ENCODE measurements around the genes ZNF326 and HFM1.

CAGE:
- cytosol, long polyA minus RNA: no peak
- cytosol, long polyA plus RNA: no peak
- long polyA plus RNA: no peak
- nucleus, long polyA minus RNA: no peak
- nucleus, long polyA plus RNA: no peak
Measured at GRCh38 chr1:89897950-89898575, 77.2 kb downstream of the LRRC8D start.

DNA sequence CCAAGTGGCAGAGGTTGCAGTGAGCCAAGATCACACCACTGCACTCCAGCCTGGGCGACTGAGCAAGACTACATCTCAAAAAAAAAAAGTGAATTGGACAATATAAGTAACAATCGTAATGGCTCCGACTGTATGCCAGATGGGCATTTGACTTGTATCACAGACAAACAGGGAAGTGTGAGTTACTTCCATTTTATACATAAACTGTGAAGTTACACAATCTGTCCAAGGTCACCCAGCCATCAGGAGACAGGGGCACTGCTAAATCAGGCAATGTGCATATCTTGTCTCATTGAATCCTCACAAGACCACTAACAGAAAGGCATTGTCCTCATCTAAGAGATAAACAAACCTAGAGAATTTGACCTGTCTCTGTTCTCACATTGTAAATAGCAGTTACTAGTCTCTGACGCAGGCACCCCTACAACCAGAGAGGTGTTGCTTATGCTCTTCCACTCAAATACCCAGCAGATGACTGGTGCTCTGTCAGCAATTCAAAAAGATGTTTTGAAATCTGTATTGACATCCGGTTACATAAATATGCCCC is 52.1 kb upstream of the ZNF326 start:
CAGE:
- cytosol, long polyA minus RNA: no peak
- cytosol, long polyA plus RNA: no peak
- long polyA plus RNA: no peak
- nucleus, long polyA minus RNA: no peak
- nucleus, long polyA plus RNA: no peak

DNA sequence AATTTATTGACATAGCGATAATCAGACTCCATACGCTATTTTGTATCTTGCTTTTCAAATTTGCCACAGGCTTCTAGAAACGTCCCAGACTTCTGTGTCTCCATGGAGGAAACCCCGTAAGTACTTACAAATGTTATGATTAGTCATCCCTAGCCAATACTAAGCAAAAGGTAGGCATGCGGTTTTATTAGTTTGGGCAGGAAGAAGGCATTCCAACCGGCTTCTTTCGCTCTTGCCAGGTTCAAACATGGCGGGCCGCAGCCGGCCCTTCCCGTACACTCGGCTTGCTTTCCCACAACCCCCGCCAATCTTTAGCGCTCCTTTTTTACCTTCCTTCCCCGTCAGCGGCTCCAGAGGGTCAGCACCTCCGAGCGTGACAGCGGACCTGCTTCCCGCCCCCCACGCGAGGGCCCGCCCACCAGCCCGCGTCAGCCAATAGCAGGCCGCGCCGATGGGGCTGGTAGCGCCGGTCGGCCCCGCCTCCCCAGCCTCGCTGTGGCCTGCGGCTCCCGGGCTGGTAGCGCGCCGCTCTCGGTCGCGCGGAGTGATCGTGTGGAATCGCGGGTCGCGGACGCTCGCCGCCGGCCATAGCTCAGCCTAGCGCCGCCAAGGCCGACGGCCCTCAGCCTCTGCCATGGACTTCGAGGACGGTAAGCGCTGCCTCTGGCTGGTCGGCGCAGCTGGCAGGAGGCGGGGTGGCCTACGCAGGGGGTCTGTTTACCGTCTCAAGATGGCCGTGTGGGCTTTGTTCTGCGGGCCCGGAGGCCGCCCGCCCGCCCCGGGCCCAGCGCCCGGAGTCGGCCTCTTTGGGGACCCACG is at the start of gene ZNF326:
ZNF326 (plus strand) TSS at position 487 of the 819 bp plus-strand sequence.
CAGE:
- cytosol, long polyA minus RNA: no peak
- cytosol, long polyA plus RNA: start-site peak on the plus strand centred at position 531 of the sequence, 29 bp wide, 68 and 53 reads in 2 replicates
- long polyA plus RNA: start-site peak on the plus strand centred at position 533 of the sequence, 51 bp wide, 247 and 222 reads in 2 replicates
- nucleus, long polyA minus RNA: no peak
- nucleus, long polyA plus RNA: start-site peak on the plus strand centred at position 532 of the sequence, 48 bp wide, 202 and 273 reads in 2 replicates

DNA sequence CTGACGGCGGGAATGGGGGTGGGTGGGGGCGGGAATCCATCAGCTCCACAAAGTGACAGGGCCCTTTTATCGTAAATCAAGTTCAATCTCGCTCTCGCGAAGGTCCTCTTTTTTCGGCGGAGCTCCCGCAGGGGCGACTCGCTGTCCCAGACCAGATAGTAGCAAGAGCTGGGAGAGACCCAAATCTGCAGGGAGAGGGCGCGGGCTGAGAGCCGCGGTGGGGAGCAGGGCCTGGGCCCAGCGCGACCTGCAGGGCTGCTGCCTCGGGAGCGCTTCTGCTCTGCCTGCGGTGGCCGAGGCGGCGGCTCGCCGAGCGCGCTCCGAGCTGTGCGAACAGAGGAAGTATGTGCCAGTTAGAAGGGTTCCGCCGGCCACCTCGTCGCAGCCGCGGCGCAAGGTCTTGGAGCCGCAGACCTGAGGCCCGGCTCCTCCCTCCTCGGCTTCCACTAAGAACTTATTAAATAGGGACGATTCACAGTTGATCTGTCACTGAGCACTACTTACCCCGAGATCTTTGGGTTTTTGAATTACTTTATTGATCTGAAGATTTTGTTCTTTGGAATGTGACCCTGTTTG is 10.2 kb downstream of the BARHL2 start:
CAGE:
- cytosol, long polyA minus RNA: no peak
- cytosol, long polyA plus RNA: no peak
- long polyA plus RNA: no peak
- nucleus, long polyA minus RNA: no peak
- nucleus, long polyA plus RNA: no peak

GRCh38 chr1:90926810-90927278 is 95.0 kb downstream of the ZNF644 start:
CAGE:
- cytosol, long polyA minus RNA: no peak
- cytosol, long polyA plus RNA: no peak
- long polyA plus RNA: no peak
- nucleus, long polyA minus RNA: no peak
- nucleus, long polyA plus RNA: no peak

DNA sequence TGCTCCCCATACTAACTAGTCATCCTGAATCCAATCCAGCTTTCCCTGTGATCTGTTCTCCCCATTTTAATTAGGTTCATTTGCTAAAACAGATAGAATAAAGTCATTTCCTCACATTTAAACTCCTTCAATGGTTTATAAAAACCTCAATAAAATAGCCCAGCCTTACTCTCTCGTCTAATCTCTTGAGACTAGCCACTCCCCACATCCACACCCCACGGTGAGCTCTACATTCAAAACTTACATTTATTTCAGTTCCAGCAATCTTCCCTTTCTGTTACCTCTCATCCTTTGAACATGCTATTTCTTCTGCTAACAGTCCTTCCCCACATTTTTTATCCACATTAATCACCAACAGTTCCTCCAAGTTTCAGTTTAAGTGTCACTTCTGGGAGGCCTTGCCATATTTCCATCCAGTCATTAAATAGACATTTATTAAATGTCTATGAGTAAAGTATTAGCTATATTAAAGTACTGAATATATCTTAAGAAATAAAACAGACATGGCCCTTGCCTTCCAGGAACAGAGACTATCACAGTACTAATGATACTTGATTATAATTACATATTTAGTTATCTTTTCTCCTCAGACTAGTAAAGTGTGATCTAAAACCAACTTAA is 47.0 kb downstream of the ZNF644 start:
CAGE:
- cytosol, long polyA minus RNA: no peak
- cytosol, long polyA plus RNA: no peak
- long polyA plus RNA: no peak
- nucleus, long polyA minus RNA: no peak
- nucleus, long polyA plus RNA: no peak

DNA sequence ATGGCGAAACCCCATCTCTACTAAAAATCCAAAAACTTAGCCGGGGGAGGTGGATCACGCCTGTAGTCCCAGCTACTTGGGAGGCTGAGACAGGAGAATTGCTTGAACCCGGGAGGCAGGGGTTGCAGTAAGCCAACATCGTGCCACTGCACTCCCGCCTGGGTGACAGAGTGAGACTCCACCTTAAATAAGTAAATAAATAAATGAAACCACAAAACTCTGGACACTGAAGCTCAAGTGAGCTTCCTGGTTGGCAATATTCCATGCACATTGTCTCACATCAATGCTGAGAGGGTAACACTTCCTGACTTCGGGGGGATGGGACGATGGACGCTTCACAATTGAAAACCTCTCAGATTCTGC is 69.9 kb upstream of the ZNF644 start:
CAGE:
- cytosol, long polyA minus RNA: no peak
- cytosol, long polyA plus RNA: no peak
- long polyA plus RNA: no peak
- nucleus, long polyA minus RNA: no peak
- nucleus, long polyA plus RNA: no peak

DNA sequence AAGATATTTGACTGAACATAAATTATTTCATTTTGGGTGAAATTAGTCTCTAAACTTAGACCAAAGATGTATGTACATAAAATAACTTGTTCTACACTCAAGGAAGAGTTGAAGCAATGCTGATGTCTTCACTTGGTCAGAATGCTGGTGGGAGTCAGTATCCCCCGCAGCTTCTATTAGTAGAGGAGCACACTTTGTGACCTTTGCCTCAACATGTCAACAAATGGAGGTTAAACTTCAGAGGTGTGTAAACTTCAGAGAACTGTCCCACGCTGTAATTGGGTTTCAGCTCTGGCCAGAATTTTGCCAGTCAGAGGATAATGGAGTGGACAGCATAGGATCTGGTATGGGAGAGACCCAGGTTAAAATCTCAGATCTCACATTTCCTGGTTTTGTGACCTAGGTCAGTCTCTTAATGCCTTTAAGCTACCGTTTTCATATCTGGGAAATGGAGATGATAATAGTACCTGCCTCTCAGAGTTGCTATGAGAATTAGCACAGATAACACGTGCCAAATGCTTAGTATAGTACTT is 107.6 kb upstream of the ZNF644 start:
CAGE:
- cytosol, long polyA minus RNA: no peak
- cytosol, long polyA plus RNA: no peak
- long polyA plus RNA: no peak
- nucleus, long polyA minus RNA: no peak
- nucleus, long polyA plus RNA: no peak

CAGE:
- cytosol, long polyA minus RNA: no peak
- cytosol, long polyA plus RNA: no peak
- long polyA plus RNA: no peak
- nucleus, long polyA minus RNA: no peak
- nucleus, long polyA plus RNA: no peak
Measured at GRCh38 chr1:91403941-91405141, at the start of gene HFM1. TSS of gene HFM1 (minus strand) at chr1:91404837.

CAGE:
- cytosol, long polyA minus RNA: no peak
- cytosol, long polyA plus RNA: no peak
- long polyA plus RNA: no peak
- nucleus, long polyA minus RNA: no peak
- nucleus, long polyA plus RNA: no peak
Measured at GRCh38 chr1:91604575-91605159, 104.0 kb downstream of the CDC7 start.

DNA sequence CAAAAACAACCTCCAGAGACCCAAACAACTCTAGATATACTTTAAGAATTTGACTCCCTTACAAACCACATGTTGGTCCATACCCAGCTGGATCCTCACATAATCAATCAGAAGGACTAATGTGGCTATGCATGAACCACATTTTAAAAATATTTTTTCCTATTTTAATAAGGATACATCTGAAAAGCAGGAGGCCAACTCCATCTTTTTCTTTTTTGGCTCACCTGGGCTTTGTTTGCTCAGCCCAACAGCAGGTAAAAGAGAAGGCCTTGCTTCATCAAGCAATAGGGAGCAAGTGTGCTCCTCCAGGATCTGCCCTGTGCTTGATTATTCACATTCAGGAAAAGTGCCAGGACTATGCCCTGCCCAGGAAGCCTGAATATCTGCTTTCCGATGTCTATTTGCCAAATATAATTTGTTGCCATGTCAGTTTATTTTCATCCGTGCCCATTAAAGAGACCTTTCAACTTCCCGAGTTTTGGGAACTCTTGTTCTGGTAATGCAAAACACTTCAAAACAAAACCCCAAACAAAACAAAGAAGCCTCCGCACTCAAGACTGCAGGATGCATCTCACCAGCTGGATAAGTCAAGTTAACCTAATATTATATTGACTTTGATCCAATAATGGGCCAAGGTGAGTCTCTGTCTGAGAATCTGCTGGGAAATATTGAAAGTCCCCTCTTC is 185.3 kb downstream of the CDC7 start:
CAGE:
- cytosol, long polyA minus RNA: no peak
- cytosol, long polyA plus RNA: no peak
- long polyA plus RNA: no peak
- nucleus, long polyA minus RNA: no peak
- nucleus, long polyA plus RNA: no peak

DNA sequence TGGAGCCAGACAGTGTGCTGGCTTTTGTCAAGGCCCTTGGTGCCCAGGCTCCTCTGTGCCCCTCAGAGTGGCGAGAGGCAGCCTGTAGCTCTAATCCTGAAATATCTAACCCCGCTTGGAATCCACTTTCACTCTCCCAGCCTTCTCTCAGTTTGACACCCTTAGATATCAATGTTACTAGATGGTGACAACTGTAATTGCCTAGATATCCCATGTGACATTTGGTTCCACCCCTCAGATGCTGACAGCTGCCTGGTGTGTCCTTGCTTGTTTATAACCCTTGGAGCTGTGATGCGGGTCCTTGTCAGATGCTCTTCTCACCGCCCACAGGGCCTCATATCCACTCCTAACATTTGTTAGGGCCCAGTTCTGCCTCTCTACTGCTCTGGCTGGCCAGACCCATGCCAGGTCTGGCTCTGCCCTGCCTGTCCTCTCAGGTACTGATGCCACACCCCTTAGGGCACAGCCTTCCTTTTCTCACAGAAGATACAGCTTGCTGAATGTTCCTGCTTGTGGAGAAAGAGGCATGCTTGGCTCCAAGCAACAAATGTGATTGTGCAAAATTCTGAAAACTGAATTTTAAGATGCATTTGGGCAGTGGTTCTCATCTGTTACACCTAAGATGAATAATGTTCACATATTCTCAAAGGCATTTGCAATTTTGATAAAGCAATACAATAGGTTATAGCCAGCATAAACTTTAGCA is 178.2 kb downstream of the TGFBR3 start:
CAGE:
- cytosol, long polyA minus RNA: no peak
- cytosol, long polyA plus RNA: no peak
- long polyA plus RNA: no peak
- nucleus, long polyA minus RNA: no peak
- nucleus, long polyA plus RNA: no peak

DNA sequence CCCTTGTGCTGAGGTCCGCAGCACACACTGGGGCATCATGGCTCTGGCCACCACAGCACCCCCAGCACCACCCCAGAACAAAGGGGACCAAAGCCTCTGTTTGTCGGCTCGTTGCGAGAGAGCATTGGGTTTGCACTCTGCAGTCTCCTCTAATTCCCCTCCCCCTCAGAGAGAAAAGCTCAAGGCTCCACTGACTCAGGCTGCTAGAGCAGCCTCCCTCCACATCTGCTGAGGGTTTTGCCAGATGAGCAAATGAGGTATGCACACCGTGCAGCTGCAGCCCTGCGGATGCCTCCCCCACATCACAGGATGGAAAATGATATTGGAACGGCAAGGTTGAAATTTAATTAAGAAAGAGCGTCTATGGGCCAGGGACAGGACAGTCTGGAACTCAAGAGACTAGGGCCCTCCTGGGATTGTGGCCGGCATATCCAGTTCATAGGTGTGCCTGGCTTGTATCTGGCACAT is 154.6 kb downstream of the TGFBR3 start:
CAGE:
- cytosol, long polyA minus RNA: no peak
- cytosol, long polyA plus RNA: no peak
- long polyA plus RNA: no peak
- nucleus, long polyA minus RNA: no peak
- nucleus, long polyA plus RNA: no peak

DNA sequence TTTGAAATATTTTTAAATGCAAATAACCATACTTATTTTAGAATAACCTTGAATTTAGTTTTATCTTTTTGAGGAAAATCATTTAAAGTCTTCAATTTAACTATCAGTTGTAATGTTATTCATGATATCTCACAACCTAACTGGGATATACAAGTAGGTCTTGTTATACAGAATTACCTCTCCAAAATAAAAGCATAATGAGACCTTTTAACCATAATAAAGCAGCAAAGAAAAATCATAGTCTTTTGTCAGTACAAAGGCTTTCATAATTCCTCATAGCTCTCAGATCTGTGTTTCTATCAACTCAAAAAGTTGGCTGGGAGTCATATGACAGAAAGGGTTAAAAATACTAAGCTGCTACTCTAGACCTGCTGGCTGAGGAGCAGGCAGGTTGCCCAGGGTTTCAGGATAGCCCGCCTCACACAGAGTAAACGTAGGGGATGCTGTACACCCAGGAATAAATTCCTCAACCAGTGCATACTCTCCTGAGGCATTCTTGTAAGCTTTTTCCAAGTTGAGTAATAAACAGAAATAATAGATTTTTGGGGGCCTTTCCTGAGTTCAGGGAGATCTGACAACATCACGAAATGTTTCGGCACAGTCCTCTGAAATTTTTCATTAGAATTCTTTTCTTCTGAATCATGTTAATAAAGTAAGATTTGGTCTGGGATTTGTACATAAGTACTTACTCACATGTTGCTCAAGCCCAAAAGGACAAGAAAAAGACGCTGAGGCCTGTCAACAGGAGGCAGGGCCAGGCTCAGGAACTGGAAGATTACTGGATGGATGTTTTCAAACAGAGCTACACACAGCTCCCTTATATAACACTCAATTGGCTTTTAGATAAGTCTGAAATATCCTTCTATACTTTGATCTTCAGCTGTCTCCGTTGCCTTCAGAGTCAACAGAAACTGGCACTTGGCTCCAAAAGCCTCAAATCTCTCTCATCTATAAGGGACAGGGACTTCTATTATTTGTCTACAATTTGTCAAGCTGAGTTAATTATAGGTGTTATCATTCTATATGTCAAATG is 41.0 kb downstream of the TGFBR3 start:
CAGE:
- cytosol, long polyA minus RNA: no peak
- cytosol, long polyA plus RNA: no peak
- long polyA plus RNA: no peak
- nucleus, long polyA minus RNA: no peak
- nucleus, long polyA plus RNA: no peak

CAGE:
- cytosol, long polyA minus RNA: no peak
- cytosol, long polyA plus RNA: no peak
- long polyA plus RNA: no peak
- nucleus, long polyA minus RNA: no peak
- nucleus, long polyA plus RNA: no peak
Measured at GRCh38 chr1:92030847-92031188, 1.0 kb downstream of the EPHX4 start.

DNA sequence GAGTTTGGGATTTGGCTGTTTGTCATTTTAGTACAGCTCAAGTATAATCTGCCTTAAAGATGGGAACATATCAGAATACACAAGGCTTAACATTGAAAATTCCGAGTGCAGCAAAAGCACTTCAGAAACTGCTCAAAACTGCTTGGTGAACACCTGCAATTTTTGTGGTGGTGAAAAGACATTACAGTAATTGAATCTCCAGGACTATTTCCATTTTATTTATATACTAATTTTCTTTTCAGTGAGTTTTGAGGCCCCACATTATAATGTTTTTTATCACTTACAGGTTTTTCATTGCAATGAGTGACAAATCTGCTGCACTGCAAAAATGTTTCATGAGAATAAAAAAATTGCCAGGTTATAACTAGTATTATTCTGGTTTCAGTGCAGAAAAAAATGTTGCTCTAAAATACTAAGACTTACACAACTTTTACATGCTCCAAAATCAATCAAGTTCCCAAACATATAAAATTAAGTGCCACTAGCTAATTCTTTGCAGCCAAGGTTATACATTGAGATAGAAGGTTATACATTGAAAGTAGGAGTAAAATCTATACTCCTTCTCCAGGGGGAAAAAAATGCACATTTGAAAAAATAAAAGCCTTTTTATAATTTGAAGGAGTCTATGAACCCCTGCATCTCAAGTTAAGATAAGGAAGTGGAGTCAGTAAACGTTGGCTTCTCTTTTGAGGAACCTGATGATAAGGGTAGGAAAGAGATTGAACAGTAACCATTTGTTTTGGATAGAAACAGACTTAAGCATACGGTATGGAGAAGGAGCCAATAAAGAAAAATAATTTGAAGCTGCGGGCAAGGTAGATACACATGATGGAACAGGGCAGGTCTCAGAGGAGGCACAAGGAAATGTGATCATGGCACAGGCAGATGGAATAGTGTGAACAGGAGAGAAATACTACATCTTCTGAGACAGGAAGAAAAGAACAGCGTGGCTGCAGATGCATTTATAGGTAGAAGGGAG is 63.9 kb downstream of the RPAP2 start:
CAGE:
- cytosol, long polyA minus RNA: no peak
- cytosol, long polyA plus RNA: no peak
- long polyA plus RNA: no peak
- nucleus, long polyA minus RNA: no peak
- nucleus, long polyA plus RNA: no peak

GRCh38 chr1:92459610-92460266 is 27.0 kb downstream of the GFI1 start:
CAGE:
- cytosol, long polyA minus RNA: no peak
- cytosol, long polyA plus RNA: no peak
- long polyA plus RNA: no peak
- nucleus, long polyA minus RNA: no peak
- nucleus, long polyA plus RNA: no peak

CAGE:
- cytosol, long polyA minus RNA: no peak
- cytosol, long polyA plus RNA: no peak
- long polyA plus RNA: no peak
- nucleus, long polyA minus RNA: no peak
- nucleus, long polyA plus RNA: no peak
Measured at GRCh38 chr1:92634091-92634706, 147.5 kb upstream of the GFI1 start.

DNA sequence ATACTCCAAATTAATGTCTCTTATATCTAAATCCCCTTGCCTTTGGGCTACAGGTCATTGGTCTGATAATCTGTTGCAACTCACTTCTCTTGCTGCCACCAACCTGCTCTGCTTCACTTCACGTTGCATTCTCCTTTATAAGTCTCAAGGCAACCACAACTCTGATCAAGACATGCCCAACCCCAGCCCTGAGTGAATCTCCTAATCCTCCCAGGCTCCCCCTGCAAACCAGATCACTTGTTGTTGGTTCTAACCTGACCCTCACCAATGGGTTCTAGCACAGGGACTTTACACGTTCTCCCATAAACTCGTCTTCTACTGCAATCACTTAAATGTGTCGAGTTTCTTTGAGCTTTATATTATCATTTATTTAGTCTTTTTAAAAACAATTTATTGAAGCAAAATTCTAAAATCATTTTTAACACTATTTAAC is 139.1 kb downstream of the EVI5 start:
CAGE:
- cytosol, long polyA minus RNA: no peak
- cytosol, long polyA plus RNA: no peak
- long polyA plus RNA: no peak
- nucleus, long polyA minus RNA: no peak
- nucleus, long polyA plus RNA: no peak

CAGE:
- cytosol, long polyA minus RNA: no peak
- cytosol, long polyA plus RNA: no peak
- long polyA plus RNA: no peak
- nucleus, long polyA minus RNA: no peak
- nucleus, long polyA plus RNA: no peak
Measured at GRCh38 chr1:92694989-92695571, 89.8 kb downstream of the EVI5 start.